Myometrial cell (primary cell): ENCODE results near the genes EIF4A1 and SAT2.

DNA sequence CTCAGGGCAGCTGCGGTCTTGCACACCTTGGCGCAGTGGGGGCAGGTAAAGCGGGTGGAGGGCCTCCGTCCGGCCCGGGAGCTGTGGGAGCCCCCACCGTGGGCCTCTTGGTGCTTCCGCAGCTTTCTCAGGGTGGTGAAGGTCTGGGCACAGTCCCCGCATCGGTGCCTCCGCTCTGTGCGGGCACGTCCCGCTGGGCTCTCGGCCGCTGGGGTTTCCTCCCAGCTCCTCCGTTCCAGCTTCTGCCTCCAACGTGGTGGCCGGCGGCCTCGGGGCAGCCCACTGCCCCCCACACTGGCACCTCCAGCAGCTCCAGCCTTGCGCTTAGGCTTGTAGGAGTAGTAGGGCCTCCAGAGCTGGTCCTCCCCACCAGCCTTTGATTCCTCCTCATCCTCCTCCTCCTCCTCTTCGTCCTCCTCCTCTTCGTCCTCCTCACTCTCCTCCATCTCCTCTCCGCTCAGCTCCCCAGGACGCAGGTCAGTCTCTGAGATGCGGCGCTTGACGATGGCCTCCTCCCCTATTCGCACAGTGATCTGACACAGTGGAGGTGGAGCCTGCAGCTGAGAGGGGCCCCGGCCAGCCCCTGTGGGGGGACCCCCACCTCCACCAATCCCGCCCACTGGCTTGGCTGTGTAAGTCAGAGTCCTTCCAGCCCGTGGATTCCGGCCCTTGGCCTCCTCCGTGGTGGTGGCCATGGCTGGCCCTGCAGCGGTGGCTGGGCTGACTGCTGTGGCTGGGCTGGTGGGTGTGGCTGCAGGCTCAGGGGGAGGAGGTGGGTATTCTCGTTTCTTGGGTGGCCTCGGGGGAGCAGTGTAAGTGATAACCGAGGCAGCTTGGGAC, 16.6 kb downstream of the ZBTB4 start:
- RAMPAGE, long total RNA = no peak

- RAMPAGE, long total RNA = no peak
These were observed 1.5 kb downstream of the ZBTB4 start for GRCh38 chr17:7477778-7478399.

- RAMPAGE, long total RNA = no peak
These were observed 739 bp upstream of the EIF4A1 start for GRCh38 chr17:7571906-7572265.

- RAMPAGE, long total RNA = start-site peak on the plus strand at chr17:7572825-7572838, 10,841 and 331 reads in 2 replicates
These were observed at the start of gene EIF4A1 for GRCh38 chr17:7572266-7573121. EIF4A1 (plus strand) TSS chr17:7572825.

- RAMPAGE, long total RNA = no peak
These were observed 1.4 kb downstream of the EIF4A1 start for GRCh38 chr17:7574085-7574352.

- RAMPAGE, long total RNA = no peak
These were observed 1.7 kb downstream of the CD68 start for GRCh38 chr17:7581089-7581649.

DNA sequence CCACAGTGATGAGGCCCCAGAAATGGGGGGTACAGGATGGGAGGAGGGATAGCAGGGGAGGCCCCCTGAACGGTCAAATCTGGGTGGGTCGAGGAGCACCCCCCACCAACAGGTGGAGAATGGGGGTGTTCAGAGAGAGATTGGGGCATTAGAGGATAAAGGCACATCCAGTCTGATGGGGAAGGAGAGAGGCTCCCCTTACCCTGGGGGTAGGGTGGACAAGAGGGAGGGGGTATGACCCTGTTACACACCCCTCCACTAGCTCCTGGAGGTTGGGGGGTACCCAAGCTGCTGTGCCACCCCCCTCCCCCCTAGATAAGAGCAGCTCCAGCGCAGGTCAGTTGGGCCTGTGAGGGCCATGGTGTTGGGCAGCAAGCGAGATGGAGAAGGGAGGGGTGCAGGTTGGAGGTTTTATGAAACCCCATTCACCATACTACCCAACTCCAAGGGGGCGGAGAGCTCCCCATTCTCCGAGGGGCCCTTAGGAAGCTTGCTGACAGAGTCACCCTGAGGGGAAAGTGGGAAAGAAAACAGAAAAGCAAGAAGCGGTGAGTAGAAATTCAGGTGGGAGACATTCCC, 1.6 kb upstream of the SOX15 start:
- RAMPAGE, long total RNA = no peak

DNA sequence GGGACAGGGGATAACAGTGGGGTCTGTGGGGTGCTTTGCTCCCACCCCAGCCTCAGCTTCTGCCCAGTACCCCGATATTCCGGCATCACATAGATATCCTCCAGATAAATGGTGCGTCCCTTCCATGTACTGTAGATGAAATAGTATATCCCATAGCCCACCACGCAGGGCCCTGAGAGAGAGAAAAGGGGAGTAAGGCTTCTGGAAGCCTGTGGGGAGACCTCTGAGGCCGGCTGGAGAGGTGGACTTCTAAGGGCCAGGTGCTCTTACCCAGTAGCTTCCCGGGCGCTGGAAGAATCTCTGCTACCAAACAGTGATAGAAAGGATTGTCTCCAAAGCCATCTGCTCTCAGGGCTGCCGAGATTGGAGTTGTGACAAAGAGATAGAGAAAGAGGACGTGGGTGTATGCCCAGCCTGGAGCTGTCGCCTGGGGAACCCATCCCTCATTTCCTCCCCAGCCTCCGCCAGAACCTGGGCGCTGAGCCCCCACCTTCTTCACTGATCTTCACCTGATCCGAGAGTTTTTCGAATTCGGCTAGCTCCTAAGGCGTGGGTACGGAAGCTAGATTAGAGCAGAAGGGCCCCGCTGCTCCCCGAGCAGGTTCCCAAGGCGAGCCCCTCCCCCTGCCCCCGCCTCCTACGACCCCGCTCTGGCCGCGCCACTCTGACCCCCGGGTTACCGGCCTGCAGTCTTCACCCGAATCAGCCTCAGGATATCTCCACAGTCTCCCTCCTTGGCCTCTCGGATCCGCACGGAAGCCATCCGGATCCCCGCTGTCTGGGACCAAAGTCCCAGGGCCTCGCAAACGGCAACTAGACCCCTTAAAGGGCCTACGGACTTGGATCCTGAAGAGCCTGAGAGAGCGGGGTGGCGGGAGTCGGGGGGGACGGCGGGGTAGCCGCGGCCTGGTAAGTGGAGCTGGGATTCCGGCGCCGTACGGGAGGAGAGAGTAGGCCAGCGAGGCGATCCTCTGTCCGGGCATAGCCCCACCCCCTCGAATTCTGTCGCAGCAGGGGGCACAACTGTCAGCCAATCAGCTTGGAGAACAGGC, at the start of gene SAT2:
Gene SAT2, minus strand, starts transcription at position 949 of the 1,052 bp plus-strand sequence.
- RAMPAGE, long total RNA = start-site peak on the minus strand centred at position 960 of the sequence, 47 bp wide, 167 and 119 reads in 2 replicates

DNA sequence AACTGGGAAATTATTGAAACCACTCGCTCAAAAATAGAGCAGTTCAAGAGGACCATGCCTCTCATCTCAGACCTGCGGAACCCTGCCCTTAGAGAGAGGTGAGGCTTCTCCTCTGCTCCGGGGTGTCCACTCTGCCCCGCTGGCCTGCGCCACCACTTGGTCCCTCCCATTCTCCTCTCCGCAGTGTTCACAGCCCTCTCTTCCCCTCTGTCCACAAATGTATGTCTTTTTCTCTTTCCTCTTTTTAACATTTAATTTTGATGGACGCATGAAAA, 50.6 kb downstream of the DNAH2 start:
- RAMPAGE, long total RNA = no peak

GRCh38 chr17:7839673-7840421, 5.8 kb downstream of the KDM6B start:
- RAMPAGE, long total RNA = no peak

- RAMPAGE, long total RNA = no peak
These were observed 9.3 kb downstream of the KDM6B start for GRCh38 chr17:7843508-7843589.

- RAMPAGE, long total RNA = no peak
These were observed 16.7 kb downstream of the GUCY2D start for GRCh38 chr17:8019019-8019574.

DNA sequence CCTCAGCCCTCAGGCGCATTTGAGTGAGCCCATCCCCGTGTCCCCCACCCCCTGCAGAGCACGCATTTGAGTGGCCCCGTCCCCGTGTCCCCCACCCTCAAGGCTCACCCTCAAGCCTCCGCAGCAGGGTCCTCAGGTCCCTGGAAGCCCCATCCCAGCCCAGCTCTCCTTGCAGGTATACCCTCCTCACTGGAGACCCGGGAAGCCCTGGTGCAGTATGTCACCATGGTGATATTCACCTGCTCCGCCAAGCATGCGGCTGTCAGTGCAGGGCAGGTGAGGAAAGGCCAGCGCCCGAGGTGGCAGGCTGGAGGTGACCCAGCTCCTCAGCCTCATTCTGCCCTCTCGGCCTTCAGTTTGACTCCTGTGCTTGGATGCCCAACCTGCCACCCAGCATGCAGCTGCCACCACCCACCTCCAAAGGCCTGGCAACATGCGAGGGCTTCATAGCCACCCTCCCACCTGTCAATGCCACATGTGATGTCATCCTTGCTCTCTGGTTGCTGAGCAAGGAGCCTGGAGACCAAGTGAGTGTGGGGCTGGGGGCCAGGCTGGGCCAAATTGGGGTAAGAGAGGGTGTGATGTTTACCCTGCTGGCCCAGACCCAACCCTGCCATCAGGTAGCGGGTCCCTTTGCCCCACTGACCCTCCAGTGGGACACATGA, 8.7 kb downstream of the ALOX15B start:
- RAMPAGE, long total RNA = no peak

DNA sequence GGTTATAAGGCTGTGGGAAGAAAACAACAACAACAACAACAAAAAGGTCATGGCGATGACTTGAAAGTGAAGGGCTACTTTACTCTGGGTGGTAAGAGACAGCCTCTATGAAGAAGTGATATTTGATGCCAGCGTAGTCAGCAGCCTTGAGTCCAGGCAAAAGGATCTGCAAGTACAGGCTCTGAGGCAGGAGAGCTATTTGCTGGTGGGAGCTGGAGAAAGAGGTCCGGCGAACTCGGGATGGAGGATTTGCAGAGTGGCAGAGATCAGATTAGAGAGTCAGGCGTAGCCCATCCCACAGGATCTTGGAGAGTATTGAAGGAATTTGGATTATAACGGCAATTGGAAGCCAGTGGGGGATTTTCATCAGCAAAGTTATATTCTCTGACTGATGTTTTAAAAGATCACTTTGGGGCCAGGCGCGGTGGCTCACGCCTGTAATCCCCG, 3.3 kb upstream of the HES7 start:
- RAMPAGE, long total RNA = no peak

GRCh38 chr17:8154966-8155919, 3.0 kb upstream of the PER1 start:
- RAMPAGE, long total RNA = no peak

DNA sequence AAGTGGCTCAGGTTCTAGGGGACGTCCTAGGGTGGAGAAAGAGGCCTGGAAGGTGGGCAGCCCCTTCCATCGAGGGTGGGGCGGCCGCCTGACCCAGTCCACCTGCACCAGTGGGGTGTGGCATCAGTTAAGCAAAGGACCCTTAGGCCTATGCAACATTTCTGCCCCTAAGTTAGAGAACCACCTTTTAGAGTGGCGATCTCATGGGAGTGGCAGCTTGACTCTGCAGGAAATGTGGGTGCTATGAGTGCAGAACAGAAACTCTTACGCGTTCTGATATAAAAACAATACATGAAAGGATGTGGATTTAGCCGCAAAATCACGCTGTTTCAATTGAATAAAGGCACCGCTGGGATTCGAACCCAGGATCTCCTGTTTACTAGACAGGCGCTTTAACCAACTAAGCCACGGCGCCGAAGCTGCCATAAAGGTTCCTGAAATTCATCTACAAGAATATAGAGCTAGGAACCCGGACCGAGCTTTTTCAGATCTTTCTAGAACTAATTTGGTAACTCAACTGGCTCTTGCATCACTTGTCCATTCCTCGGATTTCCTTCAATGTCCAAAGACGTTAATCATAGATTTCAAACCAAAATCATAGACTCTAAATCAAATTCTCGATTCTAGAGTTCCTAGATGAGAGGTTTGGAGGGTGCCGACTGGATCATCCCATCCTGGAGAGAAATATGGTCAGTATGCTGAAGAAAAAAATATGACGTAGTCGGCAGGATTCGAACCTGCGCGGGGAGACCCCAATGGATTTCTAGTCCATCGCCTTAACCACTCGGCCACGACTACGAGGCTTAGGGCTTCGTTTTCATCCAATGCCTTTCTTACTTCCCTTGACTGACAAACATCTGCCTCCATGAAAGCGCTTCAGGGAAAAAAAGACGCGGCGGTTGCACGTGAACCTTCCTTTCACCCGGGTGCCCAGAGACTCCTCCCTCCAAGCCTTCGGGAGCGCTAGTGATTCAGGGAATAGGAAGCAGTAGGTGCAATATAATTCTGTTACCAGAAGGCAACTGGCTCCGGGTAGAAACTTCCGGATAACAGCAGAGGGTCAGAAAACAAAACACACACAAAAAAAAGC, 15.9 kb upstream of the AURKB start:
- RAMPAGE, long total RNA = no peak

DNA sequence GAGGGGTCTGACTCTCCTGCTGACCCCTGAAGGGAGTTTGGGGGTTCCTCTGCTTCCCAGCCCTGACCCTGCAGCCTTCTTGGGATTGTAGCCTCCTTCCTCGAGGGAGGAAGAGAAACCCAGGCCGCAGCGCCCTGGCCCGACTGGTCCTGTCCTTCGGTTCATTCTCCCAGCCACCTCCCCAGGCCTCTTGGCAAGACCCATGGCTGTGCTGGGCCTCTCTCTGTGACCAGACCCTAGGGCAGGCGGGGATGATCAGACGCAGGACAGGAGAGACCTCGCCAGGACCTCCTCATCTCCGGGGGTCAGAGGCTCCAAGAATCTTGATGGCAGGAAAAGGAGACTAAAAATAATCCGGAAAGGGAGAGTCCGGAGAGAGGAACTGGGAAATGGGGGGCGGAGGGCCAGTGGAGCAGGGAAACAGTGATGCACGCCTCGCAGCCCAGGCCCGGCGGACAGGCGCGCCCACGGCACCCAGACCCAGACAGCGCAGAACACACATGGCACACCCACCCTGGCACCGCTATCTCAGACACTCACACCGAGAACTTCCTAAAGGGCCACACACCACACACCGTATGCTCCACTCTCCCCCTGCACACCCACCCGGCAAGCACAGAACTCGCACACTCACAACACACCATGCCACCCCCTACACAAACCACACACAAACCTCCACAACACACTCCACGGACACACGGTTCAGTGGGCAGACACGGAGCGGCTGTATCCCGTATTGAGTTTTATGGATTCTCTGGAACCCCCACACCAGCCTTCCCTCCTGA, 1.3 kb downstream of the ARHGEF15 start:
- RAMPAGE, long total RNA = no peak

DNA sequence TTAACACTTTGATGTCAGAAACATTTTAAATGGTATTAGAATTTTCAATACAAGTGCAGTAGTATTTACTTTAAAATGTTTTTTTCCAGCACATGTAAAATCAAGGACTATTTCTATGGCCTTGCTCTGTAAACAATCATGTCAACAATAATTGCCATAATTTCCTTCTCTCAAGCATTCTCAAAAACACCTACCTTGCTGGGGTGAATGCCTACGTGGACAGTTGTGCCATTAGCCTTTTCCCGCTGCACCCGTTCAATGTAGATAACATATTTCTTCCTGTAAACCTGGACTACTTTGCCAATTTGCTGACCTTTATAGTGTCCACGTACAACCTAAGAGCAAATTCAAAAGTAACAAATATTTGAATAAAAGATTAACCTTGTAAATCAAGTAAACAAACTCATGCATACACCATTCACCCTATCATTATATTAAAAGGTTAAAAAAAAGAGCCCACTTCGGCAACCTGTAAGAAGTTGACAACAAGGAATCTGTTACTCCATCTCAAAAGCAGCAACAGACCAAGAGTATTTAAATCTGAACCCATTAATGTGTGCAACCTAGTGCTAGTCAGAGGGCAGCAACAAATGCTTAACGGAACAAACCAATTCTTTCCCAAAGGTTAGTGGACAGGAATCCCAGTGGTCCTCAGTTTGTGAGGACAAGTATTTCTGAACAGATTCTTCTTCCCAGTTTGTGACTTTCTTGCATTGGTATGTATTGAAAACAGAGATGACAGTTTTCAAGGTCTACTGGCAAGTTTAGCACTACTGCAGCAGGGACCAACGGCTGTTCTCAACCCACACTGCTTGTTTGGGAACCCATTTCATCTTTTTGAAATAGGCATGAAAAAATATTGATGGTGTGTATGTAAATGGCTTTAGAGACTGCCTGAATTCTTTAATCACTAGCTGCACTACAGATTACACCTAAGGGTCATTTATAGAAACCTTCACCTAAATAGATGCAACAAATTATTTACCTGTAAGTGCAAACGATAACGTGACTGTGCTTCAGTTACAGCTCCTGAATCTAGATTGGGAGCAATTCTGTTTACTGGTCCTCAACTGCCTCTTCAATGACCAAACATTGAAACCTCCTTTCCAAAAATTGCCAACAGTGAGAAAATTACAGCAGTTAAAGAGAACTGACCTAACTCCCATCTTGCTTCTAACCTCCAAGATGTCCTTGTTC, 3.0 kb downstream of the RPL26 start:
- RAMPAGE, long total RNA = no peak

DNA sequence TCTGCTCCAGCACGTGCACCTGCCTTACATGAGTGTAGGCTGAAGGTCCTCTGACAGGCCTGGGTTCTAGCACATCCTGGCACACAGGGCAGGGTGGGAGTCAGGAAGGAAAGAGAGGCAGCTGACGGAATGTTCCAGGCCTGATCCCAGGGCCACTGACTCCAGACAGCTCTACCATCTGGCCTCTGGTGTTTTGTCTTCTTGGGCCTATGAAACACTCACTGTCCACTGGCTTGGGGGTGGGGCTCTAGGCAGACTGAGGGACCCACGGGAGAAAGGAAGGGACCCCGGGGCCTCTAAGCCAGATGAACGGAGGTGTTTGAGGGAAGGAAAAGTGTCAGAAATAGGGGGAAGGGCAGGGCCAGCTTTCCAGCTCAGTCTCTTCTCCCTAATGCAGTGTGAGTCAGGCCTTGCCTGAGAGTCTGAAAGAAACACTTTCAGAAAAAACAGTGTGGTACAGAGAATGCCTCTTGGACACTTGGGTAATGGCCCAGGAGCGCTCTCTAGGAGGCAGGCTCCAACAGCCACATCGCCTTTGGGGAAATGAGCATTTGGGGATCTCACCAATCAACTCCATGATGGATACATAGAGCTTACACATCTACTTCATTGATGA, 46.8 kb downstream of the NDEL1 start:
- RAMPAGE, long total RNA = no peak

DNA sequence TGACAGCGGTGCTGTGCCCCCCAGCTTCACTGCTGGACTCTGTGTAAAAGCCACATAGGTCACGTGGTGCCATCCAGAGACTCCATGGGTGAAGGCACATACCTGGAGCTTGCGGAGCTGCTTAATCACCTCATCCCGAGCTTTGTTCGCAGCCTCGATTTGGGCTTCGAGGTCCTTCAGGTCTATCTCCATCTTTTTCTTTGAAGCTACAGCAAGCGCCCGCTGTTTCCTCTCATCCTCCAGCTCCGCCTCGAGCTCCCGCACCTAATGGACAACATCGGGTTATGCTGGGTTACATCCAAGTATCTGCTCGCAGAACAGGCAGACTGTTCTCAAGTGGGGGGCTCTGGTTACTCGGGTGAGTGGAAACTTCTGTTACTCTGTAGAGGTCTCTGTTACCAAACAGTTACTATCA, 51.7 kb downstream of the NDEL1 start:
- RAMPAGE, long total RNA = no peak